Cardiac atrium fibroblast (primary cell): Measurements from ENCODE around the gene CBLL1.

DNA sequence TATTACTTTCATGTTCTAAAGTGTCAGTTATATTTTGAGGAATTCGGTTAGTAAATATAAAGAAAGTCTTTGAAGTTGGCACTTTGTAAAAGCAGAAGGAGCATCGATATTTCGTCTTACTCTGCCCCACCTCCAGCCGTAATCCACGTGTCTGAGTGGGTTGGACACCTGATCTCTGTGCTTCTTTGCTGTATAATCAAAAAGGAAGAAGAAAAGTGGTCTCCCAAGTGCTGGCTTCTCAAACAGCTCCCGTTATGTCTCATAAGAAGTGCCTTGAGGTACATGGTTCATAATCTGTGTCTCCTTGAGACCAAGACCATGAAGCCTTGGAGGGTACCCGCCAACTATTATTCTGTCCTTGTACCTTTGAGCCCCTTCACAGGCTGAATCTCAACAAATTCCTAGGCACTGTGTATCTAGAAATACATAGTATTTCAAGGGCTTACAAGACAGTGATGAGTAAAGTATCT is 19.8 kb downstream of the PRKAR2B start:
- RAMPAGE, long total RNA = no peak

- RAMPAGE, long total RNA = no peak
Measured at GRCh38 chr7:107069328-107070127, 25.0 kb downstream of the PRKAR2B start.

- RAMPAGE, long total RNA = no peak
Measured at GRCh38 chr7:107077075-107077946, 32.8 kb downstream of the PRKAR2B start.

GRCh38 chr7:107171696-107172106 is 2.9 kb downstream of the HBP1 start:
- RAMPAGE, long total RNA = no peak

- RAMPAGE, long total RNA = no peak
Measured at GRCh38 chr7:107182428-107182731, 13.6 kb downstream of the HBP1 start.

- RAMPAGE, long total RNA = no peak
Measured at GRCh38 chr7:107692650-107693341, 32.2 kb downstream of the SLC26A4 start.

GRCh38 chr7:107743523-107744491 is at the start of gene CBLL1:
CBLL1 (plus strand) TSS chr7:107744142.
- RAMPAGE, long total RNA = start-site peak on the plus strand at chr7:107744141-107744159, 291 and 106 reads in 2 replicates

- RAMPAGE, long total RNA = no peak
Measured at GRCh38 chr7:107744719-107745035, 735 bp downstream of the CBLL1 start.

- RAMPAGE, long total RNA = no peak
Measured at GRCh38 chr7:107782904-107783539, 20.0 kb downstream of the SLC26A3 start.

DNA sequence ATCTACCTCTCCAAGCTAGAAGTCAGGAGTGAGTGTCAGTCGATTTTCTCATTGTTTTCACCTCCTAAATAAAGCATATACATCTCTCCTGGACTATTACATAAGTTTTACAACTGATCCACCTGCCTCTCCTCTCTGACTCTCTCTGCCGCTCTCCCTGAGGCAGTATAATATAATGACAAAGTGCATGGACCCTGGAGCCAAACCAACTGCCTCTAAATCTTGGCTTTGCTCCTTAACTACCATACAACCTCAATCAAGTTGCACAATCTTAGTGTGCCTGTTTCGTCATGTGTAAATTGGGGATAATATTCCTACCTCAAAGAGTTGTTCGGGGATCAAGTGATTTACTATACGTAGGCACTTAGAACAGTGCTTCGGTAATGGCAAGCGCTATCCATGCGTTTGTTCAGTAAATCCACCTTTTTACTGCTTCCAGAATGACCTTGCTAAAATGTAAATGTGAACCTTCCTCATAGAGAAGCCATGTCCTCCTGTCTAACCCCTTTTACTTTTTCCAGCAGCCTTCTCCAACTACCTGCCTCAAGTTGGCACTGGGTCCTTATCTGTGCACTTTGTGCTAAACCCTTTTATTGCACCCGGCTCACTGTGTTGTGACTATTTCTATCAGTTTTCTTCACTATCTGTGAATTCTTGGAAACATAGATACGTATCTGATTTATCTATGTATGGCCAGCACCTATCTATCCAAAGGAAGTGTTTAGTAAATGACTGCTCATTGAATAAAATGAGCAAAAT is 30.6 kb upstream of the DLD start:
- RAMPAGE, long total RNA = no peak

- RAMPAGE, long total RNA = no peak
Measured at GRCh38 chr7:107958509-107959078, 44.4 kb downstream of the LAMB1 start.

- RAMPAGE, long total RNA = no peak
Measured at GRCh38 chr7:108003996-108005003, 1.3 kb upstream of the LAMB1 start.

- RAMPAGE, long total RNA = no peak
Measured at GRCh38 chr7:108093941-108094140, 36.3 kb downstream of the LAMB4 start.

DNA sequence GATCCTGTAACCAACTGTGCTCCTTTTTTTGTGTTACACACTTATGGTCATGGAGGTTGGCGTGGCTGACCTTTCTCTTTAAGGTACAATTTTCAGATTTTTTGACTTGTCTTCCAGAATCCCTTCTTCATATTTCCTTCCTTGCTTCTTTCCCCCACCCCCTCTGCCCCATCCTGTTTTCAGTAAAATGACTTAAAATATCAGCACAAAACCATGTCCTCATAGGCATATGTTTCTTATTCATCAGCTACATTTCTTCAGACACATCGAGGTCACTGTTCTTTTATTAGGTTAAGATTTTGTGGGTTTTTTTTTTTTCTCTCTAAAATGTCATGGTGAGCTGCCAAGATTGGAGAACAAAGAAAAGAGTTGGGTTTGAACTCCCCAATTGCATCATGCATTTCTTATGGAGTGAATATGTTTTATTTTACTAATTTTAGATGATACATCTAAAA is 35.9 kb downstream of the LAMB4 start:
- RAMPAGE, long total RNA = no peak

GRCh38 chr7:110084428-110084812 is 1006.5 kb upstream of the LRRN3 start:
- RAMPAGE, long total RNA = no peak

DNA sequence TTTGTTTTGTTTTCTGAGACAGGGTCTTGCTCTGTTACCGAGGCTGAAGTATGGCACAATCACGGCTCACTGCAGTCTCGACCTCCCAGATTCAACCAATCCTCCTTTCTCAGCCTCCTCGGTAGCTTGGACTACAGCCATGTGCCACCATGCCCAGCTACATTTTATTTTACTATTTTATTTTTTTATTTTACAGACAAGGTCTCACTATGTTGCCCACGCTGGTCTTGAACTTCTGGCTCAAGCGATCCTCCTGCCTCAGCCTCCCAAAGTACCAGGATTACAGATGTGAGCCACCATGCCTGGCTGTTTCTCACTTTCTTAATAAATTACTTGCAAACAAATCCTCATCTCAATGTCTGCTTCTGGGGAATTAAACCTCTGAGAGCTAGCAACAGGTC is 135.2 kb downstream of the LRRN3 start:
- RAMPAGE, long total RNA = no peak

- RAMPAGE, long total RNA = no peak
Measured at GRCh38 chr7:111232776-111233367, 141.9 kb downstream of the LRRN3 start.

DNA sequence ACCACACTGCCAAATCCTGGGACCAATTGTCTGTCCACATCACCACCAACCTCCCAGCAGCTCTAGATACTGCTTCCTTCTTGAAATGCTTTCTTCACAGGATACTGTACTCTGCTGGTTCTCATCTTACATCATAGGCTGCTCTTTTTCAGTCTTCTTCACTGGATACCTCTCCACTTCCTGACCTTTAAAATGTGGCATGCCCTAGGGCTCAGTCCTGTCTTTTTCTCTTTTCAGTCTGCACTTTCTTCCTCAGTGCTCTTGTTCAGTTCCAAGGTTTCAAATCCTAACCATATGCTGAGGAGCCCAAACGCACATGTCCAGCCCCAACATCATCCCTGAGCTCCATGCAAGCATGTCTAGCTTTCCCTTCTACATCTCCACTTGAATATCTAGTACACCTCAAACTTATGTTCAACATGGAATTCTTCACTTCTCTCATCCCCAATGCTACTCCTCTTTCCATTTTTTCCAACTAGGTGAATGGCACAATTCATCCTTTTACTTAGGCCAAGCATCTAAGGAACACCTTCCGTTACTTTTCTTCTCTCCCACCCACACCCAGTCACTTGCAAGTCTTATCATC is 255.8 kb upstream of the IMMP2L start:
- RAMPAGE, long total RNA = no peak

DNA sequence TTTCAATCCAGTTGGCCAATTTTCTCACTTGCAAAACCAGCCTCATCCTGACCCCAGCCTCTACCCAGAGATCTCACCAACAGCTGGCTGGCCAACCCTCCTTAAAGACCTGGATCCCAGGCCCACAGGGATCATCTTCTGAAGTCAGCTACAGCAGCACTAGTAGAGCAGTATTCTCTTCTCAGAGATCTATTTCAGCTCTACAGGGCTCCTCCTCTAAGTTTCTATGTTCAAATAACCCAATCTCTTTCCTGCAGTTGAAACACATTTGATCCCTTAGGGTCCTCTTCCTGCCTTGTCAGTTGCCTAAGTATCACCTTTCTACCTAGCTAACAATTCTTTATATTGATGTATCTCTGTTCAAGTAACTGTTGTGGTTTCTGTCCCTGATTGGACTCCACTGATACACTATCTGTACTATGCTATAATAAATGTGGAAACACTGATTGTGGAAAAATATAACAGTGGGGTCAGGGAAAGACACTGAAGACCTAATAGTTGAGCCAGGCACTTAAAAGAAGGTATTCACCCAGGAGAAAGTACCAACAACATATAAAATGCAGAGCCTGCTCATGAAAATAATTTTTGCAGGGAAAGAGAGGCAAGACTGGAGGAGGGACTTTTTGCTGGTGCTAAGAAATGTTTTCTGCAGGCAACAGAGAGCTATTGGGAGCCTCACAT is 131.4 kb downstream of the DOCK4 start:
- RAMPAGE, long total RNA = no peak

GRCh38 chr7:112084306-112084871 is 121.8 kb downstream of the DOCK4 start:
- RAMPAGE, long total RNA = no peak